Endothelial cell (in vitro differentiated cells): ENCODE measurements around the genes TSPAN13 and TWIST1.

DNA sequence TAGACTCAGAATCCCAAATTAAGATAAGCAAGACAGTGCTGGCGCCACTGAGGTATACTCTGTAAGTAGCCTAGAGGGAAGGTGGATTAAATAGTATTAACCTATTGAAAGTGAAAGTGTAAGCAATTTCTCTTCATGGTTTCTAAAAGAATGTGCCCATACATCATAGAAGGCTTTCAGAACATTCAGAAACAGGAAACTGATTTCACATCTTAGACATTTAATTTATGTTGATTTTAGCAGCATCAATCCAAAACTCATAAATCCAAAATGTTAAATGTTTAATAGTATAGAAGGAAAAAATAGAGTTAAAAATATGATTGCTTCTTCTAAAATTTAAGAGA lies 36.7 kb downstream of the LRRC72 start:
- PRO-cap, result no peak

- PRO-cap, result bidirectional peak, plus-strand start at chr7:16753431, minus-strand start at chr7:16753444; bidirectional peak, plus-strand start at chr7:16753777, minus-strand start at chr7:16753665; bidirectional peak, plus-strand start at chr7:16754043, minus-strand start at chr7:16753969; bidirectional peak, plus-strand start at chr7:16754386, minus-strand start at chr7:16754238
Measured at GRCh38 chr7:16753268-16754337, at the start of gene TSPAN13. Gene TSPAN13, plus strand, starts transcription at chr7:16753755.

DNA sequence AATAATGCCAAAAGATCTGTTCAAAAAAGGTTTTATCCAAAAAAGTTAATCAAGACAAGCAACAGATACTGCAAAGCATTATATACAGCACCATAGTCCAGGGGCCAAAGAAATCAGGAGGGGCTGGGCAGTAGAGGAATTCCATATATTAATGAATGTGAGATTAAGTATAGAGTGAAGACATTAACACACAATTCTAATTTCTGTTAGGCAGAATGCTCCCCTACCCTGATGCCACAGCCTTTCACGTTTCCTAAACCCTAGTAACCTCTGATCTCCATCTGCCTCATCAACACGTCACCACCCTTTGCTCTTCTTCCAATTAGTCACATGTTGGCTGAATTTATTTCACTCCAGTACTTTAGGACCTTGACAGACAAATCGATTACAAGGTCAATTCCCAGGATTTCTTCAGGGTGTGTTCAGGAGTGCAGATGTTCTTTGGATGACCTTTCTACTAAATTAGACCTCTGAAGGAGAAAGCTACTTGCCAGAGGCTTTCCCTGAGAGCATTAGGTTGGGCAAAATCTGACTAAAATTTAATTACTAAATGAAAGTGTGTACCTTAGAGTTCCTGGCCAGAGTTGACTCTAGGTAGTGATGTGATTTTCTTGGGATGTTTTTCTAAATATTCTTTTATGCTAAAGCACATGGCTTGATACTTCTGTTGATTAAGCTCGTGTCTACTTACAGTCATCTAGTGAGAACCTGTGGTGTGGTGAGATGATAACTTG lies 12.8 kb downstream of the AGR2 start:
- PRO-cap, result no peak

- PRO-cap, result no peak
Measured at GRCh38 chr7:16847025-16847837, 34.6 kb downstream of the AGR3 start.

- PRO-cap, result no peak
Measured at GRCh38 chr7:16850523-16851044, 31.2 kb downstream of the AGR3 start.

GRCh38 chr7:16929920-16930193 lies 48.1 kb upstream of the AGR3 start:
- PRO-cap, result no peak

- PRO-cap, result no peak
Measured at GRCh38 chr7:17030595-17031026, 148.8 kb upstream of the AGR3 start.

GRCh38 chr7:17086430-17086860 lies 204.7 kb upstream of the AGR3 start:
- PRO-cap, result no peak

DNA sequence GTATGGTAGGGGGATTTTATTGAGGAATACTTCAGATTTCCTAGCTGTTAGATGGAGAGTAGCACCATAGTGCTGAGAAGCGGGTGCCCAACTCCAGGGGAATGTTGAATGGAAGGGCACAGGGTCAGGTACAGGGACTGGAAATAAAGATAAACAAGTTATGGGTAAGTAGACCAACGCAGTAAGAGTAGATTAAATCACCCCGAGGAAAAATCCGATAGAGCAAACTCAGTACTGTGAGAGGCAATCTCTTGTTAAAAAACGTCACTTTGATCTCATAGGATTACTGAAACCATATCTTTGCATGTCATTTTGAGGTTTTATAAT lies 6.9 kb downstream of the AHR start:
- PRO-cap, result no peak

- PRO-cap, result no peak
Measured at GRCh38 chr7:17307473-17307886, 9.0 kb downstream of the AHR start.

DNA sequence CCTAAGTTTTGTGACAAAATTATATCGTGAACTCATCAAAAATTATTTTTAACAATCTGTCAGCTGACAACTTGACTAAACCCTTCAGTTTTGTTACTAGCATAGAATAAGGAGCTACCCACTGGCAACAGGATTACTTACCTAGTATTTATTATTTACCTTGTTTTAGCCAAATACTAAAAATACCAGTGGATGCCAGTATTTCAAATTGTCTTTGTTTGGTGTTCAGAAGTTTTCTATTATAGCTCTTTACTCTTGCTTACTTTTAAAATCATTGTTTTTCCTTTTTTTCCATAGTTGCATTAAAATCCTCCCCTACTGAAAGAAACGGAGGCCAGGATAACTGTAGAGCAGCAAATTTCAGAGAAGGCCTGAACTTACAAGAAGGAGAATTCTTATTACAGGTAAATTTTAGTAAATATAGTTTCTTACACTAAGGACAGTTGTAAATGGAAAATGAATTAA lies 23.8 kb downstream of the AHR start:
- PRO-cap, result no peak

- PRO-cap, result no peak
Measured at GRCh38 chr7:17369670-17370121, 71.2 kb downstream of the AHR start.

- PRO-cap, result no peak
Measured at GRCh38 chr7:17679305-17679826, 260.9 kb downstream of the SNX13 start.

DNA sequence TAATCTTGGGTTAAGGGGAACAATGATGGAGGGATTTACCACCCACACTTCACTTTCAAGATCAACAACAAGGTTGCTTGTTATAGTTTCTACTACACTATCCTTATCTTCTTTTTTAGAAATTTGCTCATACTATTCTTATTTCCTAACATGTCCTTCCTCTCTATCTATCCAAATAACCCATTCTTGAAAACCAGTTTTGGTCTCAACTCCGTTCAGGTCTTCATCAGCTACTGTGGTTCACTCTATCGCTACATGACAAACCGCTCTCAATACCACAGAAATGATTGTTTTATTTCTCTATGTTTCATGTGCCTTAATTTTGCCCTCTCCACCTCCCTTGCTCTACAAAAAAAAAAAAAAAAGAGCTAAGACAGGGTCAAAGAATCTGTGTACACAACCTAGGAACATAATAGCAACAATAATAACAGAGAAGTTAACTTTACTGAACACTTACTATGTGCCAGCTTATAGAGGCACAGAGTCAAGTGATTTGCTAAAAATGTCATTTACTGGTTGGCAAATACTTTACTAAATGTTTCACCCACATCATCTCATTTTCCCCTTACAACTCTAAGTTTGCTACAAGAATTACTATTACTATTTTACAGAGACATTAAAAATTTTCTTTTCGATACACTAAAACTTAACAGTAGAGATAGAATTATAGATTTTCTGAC lies 53.5 kb downstream of the SNX13 start:
- PRO-cap, result no peak

DNA sequence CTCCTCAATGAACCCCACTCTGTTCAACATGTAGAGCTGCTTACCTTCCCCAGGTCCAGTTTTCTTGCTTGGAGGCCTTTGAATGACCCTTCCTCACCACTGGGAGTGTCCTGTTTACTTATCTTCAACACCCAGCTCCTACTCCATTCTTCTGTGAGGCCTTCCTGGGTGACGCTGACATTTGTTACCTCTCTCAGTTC lies 149.7 kb upstream of the PRPS1L1 start:
- PRO-cap, result no peak

DNA sequence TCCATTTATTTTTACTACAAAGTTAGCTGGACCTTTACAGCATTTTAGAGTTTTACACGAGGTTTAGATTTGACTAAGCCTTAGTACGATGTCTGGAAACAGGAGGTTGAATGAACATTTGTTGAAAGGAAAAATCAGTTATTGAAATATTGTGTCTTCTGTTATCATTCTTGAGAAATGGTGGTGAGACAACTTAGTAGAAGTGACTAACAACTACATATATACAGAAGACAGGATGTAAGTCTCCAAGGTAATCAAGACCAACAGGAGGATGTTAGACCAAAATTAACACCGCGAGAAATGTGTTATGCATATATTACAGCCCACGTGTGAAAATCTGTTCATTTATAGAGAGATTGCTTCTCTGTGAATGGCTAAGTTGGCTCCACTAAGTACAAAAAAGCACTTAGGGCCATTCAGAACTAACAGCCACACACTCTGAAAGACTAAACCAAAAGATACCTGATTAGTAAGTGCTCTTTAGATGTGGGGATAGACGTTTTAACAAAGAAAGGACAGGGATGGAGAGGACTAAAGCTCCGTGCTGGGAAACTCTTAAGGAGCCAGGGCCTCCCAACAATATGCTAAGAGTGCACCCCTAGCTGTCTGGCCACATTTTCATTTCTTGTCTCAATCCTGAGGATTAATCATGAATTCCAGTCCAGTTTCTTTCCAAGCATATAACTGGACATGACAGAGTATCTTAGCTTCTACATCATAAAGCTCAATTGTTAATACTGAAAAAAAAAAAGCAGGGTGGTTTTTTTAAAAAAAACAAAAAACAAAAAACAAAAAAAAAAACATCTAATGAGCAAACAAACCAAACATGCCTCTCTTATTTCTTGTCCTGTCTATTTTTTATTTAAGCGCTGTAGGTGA lies 26.5 kb downstream of the HDAC9 start:
- PRO-cap, result no peak

DNA sequence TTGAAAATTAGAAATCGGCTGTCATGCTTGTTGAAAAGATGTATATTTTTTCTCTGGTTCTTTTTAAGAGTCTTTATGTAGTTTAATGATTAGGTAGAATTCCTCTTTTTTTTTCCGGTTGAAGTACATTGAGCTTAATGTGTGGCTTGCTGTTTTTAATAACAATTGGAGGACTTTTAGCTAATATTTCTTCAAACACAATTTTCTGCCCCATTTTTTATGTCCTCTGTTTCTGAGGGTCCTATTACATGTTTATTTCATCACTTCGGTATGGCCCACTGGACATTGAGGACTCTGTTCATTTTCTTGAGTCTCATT lies 304.9 kb downstream of the TWIST1 start:
- PRO-cap, result no peak

GRCh38 chr7:18880776-18880975 lies 236.8 kb downstream of the TWIST1 start:
- PRO-cap, result no peak

GRCh38 chr7:19116132-19116276 lies 1.4 kb downstream of the TWIST1 start:
- PRO-cap, result no peak

DNA sequence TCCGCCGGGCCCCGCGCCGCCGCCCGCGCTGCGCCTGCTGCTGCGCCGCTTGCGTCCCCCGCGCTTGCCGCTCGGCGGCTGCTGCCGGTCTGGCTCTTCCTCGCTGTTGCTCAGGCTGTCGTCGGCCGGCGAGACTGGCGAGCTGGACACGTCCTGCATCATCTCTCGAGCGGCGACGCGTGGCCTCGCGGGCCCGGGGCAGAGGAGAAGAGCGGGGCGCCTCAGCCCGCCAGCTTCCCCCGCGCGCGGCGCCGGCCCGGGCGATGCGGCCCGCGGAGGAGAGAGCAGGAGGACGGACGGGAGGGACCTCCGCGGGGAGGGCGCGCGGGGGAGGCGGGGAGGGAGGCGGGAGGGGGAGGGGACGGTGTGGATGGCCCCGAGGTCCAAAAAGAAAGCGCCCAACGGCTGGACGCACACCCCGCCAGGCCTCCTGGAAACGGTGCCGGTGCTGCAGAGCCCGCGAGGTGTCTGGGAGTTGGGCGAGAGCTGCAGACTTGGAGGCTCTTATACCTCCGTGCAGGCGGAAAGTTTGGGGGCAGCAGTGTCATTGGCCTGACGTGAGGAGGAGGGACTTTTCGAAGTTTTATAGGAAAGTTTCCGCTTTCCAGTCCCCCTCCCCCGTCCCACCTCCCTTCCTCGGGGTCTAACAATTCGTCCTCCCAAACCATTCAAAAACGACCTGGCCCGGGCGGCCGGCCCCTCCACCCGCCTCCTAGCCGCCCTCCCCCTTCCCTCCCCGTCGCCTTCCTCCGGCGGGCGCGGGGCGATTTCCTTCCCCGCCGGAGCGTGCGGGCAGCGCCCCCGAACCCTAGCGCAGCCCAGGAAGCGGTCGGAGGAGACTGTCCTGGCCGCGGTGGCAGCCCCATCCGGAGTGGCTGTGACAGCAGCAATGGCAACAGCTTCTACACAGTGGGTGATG lies at the start of gene TWIST1:
TSS of gene TWIST1 (minus strand) at position 477 of the 919 bp plus-strand sequence.
- PRO-cap, result bidirectional peak, plus-strand start at position 667 of the sequence, minus-strand start at position 477 of the sequence; bidirectional peak, plus-strand start at position 865 of the sequence, minus-strand start at position 873 of the sequence